Osteocyte (in vitro differentiated cells): ENCODE data around the gene YTHDF1.

DNA sequence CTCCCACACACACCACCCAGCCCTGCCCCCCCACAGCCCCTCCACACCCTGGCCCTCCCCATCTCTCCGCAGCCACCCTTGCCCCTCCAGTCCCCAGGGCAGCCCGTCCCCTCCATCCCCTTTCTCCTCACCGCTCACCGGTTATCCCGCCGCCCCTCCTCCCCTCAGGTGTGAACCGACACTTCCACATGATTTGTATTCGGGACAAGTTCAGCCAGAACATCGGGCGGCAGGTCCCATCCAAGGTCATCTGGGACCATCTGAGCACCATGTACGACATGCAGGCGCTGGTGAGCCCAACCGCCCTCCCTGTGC lies 626 bp downstream of the MRGBP start:
- PRO-cap = no peak

- PRO-cap = no peak
Measured at GRCh38 chr20:62818922-62819784, 2.3 kb downstream of the COL9A3 start.

DNA sequence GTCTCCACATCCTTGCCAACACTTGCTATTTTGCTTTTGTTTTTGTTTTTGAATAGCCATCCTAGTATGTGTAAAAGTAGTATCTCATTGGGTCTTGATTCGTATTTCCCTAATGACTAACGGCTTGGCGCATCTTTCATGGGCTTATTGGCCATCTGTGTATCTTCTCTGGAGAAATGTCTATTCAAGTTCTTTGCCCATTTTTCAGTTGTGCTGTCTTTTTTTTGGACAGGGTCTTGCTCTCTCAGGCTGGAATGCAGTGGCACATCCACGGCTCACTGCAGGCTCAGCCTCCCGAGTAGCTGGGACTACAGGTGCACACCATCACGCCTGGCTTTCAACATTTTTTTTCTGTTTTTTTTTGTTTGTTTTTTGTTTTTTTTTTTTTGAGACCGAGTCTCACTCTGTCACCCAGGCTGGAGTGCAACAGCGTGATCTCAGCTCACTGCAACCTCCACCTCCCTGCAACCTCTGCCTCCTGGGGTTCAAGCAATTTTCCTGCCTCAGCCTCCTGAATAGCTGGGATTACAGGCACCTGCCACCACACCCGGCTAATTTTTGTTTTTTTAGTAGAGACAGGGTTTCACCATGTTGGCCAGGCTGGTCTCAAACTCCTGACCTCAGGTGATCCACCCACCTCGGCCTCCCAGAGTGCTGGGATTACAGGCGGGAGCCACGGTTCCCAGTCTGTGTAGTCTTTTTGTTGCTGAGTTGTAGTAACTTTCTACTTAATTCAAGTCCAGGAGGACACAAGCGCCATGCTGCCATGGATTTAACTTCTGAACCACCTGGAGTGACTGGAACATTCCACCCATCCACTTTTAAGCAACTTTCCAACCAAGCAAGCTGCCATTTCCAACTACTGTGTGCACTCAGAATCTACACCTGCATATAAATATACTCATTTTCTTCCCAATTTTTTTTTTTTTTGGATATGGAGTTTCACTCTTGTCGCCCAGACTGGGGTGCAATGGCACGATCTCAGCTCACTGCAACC lies 17.1 kb downstream of the TCFL5 start:
- PRO-cap = no peak

DNA sequence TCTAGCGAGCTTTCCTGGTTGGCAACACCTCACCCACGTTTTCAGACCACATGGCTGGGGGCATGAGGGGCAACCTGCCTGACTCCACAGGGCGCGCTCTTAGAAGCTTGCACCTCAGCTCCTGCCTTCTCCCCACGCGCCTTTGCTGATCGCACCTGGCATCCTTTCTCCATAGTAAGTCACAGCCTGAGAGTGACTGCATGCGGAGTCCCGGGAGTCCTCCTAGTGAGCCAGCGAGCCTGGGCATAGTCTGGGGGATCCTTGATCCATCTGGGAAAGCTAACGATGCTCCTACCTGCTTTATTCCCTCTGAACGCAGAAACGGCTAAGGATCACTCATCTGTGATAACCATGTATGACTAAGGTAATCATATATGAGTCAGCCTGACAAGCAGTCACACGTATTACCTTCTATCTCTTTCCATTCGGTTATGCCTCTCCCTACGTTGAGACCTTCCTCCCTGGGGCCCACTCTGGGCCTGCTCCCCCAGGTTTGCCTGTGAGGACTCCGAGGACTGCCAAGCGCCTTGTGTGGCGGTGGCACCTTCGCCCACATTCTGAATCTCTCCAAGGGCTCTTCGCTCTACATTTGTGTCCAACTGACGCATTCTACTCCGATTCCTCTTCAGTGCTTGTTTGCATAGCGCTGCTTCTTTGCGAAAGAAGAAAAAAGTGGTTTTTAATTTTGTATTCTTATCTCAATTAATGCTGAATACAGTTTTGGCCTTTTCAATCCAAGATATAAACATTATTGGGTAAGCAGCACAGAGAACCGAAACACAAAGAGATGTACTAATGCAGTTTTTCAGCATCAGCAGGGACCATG lies 4.4 kb downstream of the TCFL5 start:
- PRO-cap = no peak

DNA sequence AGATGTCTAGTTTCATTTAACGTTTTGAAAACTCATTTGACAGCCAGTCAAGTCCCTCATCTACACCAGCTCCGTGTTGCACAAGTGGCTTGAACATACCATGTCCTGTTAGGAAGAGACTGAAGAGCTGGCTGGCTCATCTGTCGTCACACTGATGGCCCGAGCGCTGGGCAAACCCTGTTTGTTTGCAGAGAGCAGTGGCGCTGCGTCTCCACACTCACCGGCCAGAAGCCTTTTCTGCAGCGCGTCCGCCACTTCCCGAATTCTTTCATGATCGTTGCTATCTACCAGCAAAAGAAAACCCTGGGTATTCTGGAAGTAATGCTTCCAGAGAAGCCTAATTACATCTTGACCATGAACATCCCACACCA lies 10.6 kb upstream of the TCFL5 start:
- PRO-cap = no peak

- PRO-cap = no peak
Measured at GRCh38 chr20:62894866-62895290, 31.4 kb downstream of the DIDO1 start.

DNA sequence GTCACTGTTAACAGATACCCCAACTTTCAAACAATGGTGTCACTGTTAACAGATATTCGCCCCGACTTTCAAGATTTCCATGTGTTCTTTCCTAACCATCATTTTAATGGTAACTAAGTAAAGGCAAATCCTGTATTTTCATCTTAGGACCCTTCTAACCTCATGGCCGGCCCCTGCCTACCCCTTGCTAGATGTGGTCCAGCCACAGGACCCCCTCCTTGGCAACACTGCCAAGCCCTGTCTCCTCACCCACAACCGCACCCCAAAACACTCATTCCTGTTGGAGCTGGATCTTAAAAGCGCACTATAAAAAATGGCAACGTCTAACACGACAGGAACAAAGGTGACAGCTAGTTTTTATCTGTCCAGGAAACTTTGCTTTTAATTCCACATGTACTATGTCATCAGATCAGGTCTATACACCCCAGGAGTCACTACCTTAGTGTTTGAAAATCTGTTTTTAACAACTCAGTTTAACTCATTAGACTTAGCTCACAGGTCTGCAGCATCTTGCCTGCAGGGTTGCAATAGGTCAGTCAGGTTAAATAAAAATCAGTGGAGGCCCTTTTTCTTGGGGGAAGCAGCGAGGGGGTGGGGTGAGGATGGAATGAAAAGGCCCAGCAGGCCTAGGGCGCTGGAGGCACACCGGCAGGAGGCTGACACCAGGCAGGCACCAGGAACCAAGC lies 27.7 kb downstream of the DIDO1 start:
- PRO-cap = no peak

- PRO-cap = no peak
Measured at GRCh38 chr20:62905810-62906634, 20.3 kb downstream of the DIDO1 start.

DNA sequence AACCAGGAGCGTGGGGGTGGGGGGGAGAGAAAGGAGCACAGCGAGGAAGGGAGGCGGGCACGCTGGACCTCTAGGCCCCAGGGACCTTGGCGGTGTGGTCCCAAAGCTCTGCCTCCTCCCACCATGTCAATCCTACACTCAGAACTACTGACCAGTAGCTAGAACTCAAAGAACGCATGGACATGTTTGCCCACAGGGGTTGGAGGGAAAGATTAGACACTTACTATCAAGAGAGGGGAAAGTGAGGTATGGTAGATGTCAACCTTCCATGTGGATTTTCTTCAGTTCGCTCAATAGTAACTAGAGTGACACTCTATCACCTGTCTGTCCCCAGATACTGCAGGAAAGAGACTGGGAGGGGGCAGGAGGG lies 776 bp upstream of the DIDO1 start:
- PRO-cap = no peak

DNA sequence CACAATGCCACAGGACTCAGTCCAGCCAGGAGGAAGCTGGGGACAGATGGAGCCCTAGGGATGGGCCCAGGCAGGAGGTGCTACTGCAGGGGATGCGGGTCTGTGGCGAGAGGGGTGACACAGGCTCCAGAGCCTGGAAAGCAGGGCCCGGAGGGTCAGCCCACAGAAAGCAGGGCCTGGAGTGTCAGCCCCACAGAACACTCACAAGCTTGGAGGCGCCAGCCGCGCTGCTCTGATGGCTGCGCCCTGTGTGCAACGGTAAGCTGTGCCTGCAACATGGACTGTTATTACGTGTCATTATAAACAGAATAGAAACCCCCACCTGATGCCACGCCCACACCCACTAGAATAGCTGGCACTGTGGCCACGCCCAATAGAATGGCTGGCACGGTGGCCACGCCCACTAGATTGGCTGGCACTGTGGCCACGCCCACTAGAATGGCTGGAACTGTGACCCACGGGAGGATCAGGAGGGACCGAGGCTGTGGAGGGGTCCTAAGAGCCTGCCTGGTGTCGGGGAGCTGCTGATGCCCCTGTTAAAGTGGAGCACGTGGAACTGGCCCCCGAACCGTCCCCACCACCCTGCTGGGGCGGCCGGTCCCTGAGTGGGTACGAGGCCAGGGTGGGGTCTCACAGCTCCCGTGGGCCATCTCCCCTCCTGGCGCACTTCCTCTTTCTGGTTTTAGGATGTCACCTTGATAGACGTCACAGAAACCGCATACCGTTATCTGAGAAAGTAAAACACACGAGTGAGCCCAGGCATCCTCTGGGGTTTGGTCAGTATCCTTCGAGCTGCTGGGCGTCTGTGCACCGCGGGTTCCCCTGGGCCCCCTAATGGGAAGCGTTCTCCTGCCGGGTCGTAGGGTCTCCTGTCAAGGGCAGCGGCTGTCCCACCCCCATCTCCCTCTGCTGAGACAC lies 25.2 kb downstream of the SLC17A9 start:
- PRO-cap = no peak

DNA sequence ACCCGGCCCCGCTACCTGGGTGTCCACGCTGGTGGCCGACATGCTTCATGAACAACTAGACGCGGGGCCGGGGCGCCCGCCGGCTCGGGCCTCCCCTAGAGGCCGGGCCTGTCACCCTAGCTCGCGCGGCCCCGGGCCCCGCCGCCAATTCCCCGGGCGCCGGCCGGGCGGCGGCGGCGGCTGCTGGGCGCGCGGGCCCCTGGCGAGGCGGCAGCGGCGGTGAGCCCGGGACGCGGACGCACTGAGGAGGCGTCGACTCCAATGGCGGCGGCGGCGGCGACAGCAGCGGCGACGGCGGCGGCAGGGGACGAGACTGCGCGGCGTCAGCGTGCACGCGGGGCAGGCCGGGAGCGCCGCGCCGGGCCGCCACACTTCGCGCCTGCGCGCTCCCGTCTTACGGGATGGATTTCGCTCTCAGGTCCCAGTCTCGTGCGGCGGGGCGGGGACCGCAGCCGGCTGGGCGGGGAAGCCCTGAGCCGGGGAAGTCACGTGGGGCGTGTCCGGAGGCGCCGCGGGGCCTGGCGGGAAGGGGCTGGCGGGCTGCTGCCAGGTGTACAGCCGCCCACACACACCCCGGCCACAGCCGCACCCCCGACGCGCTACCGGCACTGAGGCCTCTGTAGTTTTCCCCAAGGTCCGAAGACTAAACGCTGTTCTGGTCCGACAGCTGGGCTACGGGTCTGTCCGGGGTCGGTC lies at the start of gene YTHDF1:
YTHDF1 (minus strand) TSS at position 281 of the 696 bp plus-strand sequence.
- PRO-cap = bidirectional peak, plus-strand start at position 497 of the sequence, minus-strand start at position 315 of the sequence

DNA sequence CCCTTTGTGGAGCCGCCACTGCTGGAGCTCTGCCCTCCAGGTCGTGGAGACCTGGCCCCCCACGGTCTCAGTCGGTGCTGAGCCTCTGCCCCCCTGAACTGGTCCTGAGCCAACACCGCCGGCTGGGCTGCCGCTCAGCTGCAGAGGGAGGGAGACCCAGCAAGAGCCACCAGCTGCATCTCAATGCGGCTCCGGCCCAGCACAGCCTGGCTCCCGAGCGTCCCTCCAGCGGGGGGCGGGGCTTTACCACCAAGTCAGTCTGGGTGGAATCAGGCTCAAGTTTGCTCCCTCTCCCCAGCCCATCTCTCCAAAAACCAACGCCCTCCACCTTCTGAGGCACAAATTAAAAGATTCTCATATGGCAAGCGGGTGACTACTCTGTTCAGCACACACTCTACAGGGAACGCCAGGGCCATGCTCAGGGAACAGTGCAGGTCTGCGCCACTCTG lies 8.8 kb downstream of the CHRNA4 start:
- PRO-cap = no peak

DNA sequence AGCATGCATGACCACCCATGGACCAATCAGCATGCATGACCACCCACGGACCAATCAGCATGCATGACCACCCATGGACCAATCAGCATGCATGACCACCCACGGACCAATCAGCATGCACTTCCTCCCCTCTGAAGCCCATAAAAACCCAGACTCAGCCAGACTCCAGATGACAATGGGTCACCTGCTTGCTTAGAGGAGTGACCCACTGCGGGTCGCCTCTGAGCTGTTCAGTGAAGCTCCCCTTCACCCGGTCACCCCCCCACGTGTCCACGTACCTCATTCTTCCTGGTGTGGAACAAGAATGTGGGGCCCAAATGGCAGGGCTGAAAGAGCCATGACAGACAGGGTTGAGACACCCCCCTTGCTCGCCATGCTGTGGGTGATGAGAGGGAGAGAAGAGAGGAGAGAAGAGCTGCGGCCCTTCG lies 18.8 kb upstream of the CHRNA4 start:
- PRO-cap = no peak

DNA sequence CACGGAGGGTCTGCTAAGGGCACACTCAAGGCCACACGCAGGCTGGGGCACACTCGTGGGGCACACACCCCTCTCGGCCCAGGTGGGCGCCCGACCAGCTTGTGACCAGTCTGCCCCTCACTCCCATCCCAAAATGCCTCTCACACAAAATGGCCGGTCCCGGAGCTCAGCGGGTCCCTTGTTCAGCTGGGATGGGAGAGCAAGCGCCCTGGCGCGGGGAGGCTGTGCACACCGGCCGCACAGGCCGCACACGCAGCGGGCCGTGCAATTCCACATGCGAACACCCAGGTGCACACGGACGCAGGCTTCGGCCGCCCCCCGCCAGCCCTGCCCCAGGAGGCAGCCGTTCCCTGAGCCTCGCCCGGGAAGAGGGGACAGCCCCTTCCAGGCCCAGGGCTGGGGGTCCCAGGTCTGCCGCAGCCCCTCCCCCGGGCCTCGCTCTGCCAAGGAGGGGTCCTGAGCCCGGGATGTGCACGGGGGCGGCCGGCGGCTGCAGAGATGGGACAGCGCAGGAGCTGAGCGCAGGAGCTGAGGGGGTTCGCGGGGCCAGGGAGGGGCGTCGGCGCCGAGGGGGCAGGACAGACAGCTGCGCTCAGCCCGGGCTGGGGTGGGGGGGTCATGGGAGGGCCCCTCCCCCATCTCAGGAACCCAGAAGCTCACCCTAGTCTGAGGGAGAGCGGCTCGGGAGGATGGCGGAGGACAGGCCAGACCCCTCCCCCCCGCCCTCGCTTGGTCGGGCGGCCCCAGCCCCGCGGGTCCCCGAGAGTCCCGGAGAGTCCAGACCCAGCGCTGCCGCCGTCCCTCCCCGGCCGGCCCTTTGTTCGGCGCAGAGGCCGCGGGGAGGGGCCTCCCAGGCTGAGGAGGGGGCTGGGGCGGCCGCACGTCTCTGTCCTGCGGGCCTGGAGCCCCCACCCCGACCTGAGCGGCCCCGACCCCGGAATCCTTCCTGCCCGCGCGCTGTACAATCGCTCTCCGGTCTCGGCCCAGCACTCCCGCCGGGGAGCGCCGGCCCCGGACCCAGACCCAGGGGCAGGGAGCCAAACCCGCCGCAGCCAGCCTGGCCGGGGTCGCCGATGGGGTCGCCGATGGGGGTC lies 1.1 kb downstream of the KCNQ2 start:
- PRO-cap = no peak

- PRO-cap = no peak
Measured at GRCh38 chr20:63495804-63496683, 2.8 kb downstream of the EEF1A2 start.

DNA sequence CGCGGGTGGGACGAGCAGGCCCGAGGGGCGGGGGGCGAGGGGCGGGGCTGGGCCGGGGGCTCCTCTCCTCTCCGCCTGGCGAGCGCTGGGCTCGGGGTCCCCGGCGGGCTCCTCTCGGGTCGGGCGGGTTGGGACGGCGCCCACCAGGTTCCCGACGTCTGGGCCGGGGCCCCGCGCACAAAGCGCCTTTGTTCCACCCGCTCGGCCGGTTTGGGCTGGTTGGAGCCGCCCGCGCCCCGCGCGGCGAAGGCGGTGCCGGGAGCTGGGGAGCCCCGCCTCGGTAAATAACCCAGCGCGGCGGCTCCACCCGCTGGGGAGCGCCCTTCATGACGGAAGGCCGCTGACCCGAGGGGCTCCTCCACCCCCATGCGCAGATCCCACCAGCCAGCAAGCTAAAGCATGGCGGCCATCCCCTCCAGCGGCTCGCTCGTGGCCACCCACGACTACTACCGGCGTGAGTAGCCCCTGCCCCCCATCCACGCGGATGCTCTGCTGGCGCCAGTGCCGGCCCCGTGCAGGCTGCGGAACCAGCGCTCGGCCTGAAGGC lies 418 bp downstream of the PPDPF start:
- PRO-cap = bidirectional peak, plus-strand start at position 357 of the sequence, minus-strand start at position 212 of the sequence; unidirectional peak, minus-strand start at position 431 of the sequence

DNA sequence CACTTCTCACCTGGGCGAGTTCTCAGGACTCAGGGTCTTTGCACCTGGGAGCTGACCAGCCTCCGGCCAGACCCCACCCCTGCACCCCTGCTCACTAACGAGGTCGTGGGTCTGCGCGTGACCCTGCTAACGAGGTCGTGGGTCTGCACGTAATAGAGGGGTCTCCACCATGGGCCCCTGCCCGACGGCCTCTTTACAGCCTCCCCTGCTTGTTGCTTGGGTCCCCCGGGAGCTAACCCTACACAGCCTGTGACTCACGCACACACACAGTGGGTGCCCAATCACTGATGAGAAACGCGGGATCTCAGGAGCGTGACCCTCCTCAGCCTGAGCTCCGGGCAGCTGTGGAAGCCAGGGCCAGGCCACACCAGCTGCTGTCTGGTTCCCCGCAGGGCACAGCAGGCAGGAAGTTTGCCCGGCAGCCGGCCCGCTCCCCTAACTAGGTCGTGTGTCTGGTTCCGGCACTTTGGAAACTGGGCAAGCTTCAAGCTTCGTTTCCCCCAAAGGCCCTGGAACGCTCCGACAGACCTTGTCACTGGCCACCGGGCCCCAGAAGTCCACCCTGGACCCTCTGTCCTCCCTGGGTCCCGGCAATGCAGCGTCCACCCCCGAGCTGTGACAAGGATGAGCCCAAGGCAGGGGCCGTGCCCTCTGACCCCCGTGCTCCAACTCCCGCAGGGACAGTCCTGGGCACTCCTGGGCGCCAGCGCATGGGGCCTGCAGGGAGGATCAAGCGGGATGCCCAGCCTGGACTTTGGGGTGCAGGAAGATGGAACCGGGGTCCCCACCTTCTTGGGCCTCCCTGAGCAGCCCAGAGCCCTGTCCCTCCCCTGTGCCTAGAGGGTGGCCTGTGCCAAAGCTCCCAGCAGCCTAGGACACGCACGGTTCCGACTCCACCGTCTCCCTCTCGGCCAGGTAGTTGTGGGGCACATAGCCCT lies 705 bp downstream of the PTK6 start:
- PRO-cap = no peak

GRCh38 chr20:63640123-63640507 lies 13.1 kb downstream of the STMN3 start:
- PRO-cap = no peak

GRCh38 chr20:63695179-63696112 lies 1.0 kb upstream of the TNFRSF6B start:
- PRO-cap = no peak

DNA sequence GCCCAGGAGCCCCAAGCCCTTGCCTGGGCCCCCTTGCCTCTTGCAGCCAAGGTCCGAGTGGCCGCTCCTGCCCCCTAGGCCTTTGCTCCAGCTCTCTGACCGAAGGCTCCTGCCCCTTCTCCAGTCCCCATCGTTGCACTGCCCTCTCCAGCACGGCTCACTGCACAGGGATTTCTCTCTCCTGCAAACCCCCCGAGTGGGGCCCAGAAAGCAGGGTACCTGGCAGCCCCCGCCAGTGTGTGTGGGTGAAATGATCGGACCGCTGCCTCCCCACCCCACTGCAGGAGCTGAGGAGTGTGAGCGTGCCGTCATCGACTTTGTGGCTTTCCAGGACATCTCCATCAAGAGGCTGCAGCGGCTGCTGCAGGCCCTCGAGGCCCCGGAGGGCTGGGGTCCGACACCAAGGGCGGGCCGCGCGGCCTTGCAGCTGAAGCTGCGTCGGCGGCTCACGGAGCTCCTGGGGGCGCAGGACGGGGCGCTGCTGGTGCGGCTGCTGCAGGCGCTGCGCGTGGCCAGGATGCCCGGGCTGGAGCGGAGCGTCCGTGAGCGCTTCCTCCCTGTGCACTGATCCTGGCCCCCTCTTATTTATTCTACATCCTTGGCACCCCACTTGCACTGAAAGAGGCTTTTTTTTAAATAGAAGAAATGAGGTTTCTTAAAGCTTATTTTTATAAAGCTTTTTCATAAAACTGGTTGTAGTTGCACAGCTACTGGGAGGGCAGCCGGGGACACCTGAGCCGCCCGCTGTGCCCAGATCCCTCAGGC lies 1.7 kb downstream of the TNFRSF6B start:
- PRO-cap = no peak